Endometrial microvascular endothelial cells (primary cell): ENCODE measurements around the genes VPS35L and UMOD.

DNA sequence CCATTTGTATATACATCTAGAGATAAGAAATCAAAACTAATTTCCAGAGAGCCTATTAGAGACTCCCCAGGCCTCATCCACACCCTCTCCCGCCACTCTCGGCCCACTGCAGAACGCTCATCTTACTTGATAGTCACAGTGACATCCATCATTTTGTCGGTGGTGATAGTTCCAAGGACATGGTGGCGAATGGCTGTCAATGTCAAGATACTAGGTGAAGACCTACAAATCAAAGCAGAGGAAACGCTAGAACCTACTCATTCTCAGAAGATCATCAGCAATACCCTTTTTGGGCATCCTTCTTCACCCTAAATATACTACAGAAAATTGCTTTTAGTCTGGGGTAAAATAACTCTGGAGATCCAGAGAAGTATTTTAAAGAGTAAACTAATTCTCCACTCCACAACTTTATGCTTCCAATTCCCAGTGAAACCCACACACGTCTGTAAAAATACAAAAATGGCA, 38.1 kb downstream of the NOMO2 start:
- RAMPAGE, long total RNA = no peak

GRCh38 chr16:18791243-18791595, 1.1 kb upstream of the RPS15A start:
- RAMPAGE, long total RNA = no peak

DNA sequence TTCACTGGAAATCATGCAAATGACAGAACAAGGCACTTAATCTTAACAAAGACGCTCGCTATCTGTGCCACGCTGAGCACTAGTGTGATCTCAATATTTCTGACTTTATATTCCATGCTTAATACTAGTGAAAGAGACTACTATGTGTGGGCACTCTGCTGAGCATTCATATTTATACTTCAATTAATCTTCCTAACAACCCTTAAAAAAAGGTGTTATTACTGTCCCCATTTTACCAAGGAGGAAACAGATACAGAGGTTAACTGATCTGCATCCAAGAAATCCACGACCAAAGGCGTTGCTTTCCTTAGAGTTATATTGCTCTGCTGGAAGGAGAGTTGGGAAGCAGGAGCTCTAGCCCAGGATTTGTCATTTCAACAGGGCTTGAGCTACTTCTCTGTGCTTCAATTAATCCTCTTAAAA, 1.3 kb downstream of the ARL6IP1 start:
- RAMPAGE, long total RNA = no peak

GRCh38 chr16:18847454-18848251, 46.3 kb upstream of the ARL6IP1 start:
- RAMPAGE, long total RNA = no peak

DNA sequence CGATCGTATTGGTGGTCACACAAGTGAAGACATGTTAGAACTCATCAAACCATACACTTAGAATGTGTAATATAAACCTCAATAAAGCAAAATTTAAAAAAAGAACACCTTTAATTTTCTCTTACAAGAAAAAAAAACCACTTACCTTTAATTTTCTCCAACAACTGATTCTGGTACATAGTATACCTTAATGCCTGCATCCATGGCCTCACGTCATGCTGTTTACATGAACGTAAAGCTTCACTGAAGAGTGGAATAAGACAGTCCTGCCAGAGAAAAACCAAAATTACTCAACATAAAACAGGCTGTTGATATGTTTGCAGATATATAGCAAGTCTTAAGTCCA, 56.6 kb upstream of the ARL6IP1 start:
- RAMPAGE, long total RNA = no peak

DNA sequence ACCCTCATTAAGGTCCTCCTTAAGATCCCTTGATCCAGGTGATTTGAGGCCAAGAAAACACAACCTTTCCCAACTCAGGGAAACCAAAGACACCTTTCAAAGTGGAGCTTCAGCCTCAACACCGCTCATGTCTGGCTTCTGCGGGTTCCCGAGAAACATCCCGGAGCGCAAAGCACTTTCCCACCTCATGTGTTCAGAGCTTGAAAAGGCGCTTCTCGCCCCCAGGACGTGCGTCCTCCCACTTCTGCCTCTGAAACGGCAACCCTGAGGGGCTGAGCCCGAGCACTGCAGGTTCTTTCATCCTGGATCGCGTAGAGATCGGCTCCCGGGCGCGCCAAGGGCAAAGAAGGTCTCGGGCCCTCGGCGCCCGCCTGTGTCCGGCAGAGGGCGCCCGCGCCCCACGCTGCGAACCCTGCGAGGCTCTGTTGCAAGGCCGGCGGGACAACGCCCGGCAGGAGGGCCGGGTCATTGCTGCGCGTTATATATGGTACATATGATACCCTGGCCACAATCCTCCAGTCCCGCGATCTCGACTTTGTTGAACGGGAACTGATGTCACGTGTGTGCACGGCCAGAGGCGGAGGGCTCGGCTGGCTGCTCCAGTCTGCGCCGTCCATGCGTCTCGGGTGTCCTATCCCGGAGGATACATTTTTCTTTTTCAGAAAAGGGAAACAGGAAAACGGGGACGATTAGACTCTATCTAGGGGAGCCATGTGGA, 19.0 kb downstream of the COQ7 start:
- RAMPAGE, long total RNA = no peak

GRCh38 chr16:19114318-19115444, 917 bp downstream of the ITPRIPL2 start:
- RAMPAGE, long total RNA = no peak

- RAMPAGE, long total RNA = no peak
These were observed 476 bp upstream of the SYT17 start for GRCh38 chr16:19167538-19167990.

- RAMPAGE, long total RNA = no peak
These were observed 7.0 kb upstream of the TMC5 start for GRCh38 chr16:19410325-19411497.

- RAMPAGE, long total RNA = start-site peak on the plus strand at chr16:19555701-19555724, 93 and 168 reads in 2 replicates
These were observed at the start of gene VPS35L for GRCh38 chr16:19555067-19555831. Gene VPS35L (plus strand): TSS chr16:19555703.

GRCh38 chr16:19639797-19640480, 78.1 kb downstream of the KNOP1 start:
- RAMPAGE, long total RNA = no peak

DNA sequence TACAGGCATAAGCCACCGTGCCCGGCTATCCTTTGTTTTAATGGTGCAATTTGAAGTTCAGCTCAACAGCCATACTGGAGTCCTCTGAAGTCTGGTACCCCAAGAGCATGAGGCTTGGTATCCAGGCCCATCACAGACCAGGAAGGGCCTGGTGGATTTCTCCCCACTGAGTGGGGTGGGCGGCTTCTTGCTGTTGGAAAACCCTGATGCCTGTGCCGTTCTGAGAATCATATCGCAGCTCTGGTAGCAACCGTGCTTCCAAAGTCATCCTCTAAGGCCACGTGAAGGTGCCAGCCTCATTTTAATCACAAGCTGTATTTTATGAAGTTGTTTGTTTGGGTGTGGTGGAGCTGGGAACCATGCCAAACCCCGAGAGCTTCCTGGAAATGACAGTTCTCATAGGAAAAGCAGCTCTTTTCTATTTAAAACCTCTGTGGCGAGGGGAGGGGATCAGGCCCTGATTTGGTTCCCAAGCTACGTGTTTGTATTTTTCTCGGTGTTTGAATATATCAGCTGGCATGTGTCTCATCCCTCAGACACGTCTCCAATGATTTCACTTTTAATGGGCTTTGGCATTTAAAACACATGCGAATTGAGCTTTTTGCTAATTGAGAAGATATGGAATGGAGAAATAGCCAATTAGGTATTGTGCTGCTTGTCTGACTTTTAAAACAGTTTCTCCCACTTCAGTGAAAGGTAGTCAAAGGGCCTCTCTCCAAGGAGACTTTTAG, 21.7 kb downstream of the KNOP1 start:
- RAMPAGE, long total RNA = no peak

DNA sequence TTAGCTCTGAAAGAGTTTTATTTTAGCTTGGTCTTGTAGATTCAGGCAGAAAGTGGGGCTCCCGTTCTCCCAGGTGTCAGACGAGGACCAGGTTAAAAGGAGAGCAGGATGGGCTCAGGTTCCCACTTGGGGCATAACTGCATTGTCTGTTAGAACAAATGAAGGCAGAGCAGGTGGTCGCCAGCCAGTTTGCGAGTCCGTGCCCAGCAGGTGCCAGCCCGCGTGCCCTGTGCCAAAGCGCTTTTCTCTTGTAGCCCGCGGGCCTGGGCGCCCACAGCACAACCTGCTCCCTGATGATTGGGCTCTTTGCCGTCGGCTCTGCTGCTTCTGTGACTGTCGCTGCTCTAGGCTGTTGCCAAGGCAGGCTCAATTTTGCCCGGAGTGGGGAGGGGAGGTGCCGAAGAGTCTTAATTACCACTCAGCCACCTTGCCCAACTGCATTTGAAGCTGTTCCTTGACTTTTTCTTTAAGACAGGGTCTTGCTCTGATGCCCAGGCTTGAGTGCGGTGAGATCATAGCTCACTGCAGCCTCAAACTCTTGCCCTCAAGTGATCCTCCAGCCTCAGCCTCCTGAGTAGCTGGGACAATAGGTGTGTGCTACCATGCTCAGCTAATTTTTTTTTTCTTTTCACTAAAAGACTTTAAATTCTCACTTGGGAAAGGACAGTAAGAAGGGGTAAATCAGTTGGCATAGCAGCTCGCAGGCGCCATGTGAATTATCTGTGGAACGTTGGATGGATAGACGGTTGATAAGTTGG, 21.0 kb downstream of the KNOP1 start:
- RAMPAGE, long total RNA = no peak

GRCh38 chr16:19753701-19755008, 36.1 kb downstream of the IQCK start:
- RAMPAGE, long total RNA = no peak

DNA sequence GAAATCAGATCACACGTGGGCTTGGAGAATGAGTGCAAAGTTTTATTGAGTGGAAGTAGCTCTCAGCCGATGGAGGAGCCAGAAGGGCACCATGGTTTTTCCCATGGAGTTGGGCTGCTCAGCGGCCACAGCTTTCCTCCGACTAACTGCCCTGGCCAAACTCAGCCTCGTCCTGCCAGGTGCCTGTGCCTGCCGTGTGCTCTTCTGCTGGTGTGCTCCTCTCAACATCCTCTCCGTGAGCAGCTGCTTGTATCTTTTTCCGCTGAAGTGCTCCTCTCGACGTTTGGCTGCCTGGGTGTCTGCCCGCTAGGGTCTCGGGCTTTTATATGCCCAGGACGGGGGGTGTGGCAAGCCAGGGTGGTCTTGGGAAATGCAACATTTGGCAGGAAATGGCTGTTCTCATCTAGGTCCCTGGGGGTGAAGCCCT, 49.3 kb downstream of the IQCK start:
- RAMPAGE, long total RNA = no peak

DNA sequence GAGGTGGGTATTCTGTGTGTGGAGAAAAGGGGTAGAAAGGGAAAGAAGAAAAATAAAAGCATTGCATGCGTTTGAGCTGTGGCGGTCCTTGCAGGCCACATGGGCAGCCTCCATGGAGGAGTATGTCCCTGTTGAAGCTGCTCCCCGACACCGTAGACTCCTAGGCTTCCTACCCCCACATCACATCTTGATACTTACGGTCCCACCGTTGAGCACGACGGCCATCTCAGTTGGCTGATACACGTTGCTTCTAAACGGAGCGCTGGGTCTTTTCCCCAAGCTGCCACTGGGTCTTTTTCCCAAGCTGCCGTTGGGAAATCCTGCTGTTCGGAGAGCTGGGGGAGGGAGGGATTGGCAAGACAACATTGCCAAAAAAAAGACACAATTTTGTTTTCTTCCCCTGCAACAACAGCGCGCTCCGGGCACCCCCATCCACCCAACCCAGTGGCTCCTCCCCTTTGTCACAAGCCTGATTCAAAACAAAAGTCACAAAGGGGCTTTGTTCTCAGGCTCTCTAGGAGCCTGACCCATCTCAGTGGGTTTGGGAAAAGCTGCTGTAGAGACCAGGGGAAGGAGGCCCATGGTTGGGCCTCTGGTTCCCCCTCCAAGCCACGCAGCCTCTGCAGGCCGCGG, 22.9 kb downstream of the GPRC5B start:
- RAMPAGE, long total RNA = no peak

DNA sequence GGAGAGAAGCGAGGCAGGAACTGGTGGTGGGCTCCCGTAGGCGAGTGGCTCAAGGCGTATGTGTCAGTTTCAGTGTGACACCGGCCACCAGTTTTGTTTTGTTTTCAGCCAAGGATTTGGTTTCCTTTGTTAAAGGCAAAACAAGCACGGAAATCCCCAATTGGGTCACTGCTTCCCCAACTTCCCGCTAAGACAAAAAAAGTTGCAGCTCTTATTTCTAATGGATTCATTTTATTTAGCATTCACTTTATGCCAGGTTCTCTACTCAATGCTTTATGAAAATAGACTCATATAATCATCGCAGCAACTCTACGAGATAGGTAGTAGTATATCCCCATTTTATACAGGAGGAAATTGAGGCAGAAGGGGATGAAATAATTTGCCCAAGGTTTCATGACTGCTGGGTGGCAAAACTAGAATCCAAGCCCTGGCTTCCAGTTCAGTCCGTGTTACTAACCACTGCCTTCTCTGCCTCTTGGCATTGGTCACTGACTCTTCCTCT, 110.4 kb downstream of the GP2 start:
- RAMPAGE, long total RNA = no peak

DNA sequence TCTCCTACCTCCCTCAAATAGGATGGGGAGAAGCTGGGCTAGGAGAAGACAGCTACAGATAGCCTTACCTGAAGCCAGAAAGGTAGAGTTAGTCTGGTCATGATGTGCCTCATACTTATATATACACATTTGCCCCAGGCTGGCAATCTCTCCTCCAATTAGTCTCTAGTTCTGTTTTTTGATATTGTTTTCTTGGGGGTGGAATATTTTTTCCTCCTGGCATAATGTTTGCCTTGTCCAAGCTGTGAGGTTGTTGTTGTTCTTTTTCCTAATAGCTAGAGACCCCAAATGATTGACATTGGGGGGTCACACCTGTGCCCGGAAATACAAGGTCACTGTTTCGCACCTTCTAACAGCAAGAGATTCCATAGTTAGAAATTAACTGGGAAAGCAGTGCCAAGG, at the start of gene UMOD:
Gene UMOD, minus strand, starts transcription at position 95 of the 402 bp plus-strand sequence.
- RAMPAGE, long total RNA = no peak

- RAMPAGE, long total RNA = no peak
These were observed 18.2 kb downstream of the PDILT start for GRCh38 chr16:20385883-20387144.

- RAMPAGE, long total RNA = no peak
These were observed 1.7 kb downstream of the ACSM2A start for GRCh38 chr16:20453020-20453480.